Parietal lobe (tissue), 2 donors: ENCODE data around the genes HERC4, DDX21 and KIFBP.

DNA sequence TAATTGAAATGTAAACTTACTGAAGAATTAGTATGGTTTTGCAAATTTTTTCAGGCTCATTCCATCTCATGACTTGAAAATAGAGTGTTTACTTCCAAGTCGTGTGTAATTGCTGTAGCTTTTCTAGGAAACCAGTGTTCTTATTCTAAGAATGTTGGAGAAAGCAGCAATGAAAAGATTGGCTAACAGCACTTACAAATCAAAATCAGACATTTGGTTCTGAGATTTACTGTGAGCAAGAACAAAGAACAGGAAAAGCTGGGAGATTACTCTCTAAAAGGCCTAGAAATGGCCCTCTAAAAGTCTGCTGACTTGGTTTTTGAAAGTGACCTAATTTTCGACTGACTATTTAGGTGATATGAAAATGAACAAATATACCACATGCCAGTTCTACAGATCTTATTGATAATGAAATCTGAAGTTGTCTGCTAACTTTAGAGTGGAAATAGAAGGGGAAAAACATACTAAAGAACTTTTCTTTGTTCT, 52.1 kb downstream of the REEP3 start:
- RAMPAGE, long total RNA: no peak

DNA sequence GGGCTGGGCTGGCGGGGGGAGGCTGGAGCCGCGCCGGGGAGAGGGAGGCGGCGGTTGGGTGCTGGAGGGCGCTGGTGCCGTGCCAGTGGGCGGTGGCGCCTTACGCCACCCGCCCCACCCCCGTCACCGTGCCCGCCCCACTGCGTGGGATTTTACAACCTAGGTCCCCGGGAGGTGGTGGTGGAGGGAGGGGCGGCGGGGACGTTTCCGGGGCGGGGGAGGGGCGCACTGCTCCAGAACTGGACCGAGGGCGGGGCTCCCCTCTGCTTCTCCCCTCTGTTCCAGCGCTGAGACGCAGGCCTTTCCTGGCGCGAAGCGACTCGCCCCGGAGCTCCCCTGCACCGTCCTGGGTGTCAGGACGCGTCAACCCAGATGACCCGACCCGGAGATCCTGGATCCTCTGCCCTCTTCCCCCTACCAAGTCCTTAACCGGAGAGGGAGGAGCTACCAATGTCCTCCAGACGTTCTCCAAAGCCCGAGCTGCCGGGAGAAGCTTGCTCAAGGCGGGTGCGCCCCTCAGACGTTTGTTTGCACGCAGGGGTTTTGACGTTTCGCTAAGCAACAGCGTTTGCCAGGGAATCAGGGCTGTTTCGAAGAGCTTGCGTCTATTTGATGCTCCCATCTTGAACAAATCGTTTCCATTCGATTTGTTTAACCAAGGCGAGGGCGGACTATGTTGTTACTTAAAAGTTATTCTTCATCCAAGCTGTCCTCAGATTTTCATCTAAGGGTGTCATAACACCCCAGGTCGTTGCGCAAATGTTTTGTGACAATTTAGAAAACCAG, 109.4 kb downstream of the REEP3 start:
- RAMPAGE, long total RNA: no peak

- RAMPAGE, long total RNA: no peak
These were observed 649.6 kb downstream of the REEP3 start for GRCh38 chr10:64170819-64171246.

DNA sequence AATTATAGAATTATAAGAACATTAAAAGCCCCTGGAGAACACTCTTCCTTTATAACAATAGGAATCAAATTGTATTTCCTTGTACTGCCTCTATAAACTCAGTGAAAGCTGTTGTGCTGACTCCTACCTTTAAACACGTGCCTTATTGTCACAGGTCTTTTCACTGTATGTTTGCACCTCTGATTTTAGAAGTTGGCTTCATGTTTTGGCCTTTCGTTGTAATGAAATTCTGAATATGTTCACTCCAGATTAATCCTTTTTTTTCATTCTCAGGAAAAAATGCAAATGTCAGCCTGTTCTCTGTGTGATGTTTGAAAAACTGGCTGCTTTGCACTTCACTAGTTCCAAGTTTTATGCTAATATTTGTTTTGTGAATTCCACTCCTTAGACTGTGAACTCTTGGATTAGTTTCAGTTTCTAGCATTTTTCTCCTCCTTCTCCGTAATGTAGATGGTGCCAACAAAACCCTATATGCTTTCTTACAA, 1512.1 kb downstream of the REEP3 start:
- RAMPAGE, long total RNA: no peak

GRCh38 chr10:68053997-68054432, 21.1 kb downstream of the HERC4 start:
- RAMPAGE, long total RNA: no peak

- RAMPAGE, long total RNA: no peak
These were observed at the start of gene HERC4 for GRCh38 chr10:68074510-68075703. Gene HERC4 (minus strand): TSS chr10:68075283.

DNA sequence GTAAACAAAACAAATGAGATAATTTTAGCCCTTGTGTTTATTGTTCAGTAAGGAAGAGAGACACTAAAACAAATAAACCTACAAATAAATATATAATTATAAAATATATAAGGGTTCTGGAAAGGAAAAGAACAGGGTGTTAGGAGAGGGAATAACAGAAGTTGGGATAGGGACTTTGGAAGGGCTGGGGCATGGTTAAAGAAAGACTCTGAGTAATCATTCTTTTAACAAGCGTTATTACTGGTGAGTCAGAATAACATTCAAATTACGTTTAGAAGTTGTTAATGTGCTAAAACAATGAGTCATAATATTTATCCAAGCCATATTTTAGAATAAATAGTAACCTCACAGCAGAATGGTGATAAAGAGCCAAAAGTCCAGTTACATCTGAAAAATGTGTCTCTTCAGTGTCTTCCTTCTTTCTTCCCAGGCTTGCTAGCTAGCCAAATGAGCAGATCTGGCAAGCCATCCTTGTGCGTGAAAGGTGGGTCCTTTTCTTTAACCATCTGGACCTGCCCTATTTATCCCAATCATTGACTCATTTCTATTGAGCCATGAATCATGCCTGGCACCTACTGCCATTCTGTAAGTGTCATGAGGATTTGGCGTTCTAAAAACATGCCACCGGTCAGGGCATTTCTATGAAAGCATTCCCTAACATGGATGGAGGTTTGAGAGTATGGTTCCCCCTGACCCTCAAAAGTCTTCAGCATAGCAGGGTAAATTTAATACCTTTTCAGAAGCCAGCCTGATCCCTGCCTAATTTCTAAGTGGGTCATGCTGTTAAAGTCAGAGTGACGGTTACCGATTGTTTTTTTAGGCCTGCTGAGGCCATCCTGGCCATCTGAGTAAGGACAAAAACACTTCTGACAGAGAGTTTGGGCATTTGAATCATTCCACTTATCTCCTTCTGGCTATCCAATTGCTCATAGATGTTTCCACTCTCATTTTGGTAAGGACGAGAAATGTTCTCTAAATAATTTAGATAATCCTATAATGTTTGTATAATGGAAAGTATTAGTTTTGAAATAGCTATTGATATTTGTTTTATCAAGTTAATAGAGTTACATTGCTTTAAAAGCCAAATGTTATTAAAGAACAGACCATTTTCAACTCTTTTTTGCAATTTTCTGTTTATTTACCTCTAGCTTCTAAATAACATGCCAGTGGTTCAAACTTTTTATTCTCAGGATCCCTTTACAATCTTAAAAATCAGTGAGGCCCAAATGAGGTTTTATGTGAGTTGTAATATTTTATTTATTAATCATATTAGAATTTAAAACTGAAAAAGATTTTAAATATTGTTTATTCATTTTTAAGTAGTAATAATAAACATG, 27.0 kb downstream of the MYPN start:
- RAMPAGE, long total RNA: no peak

- RAMPAGE, long total RNA: no peak
These were observed 47.3 kb upstream of the STOX1 start for GRCh38 chr10:68779851-68780589.

GRCh38 chr10:68955317-68956354, at the start of gene DDX21:
Gene DDX21 (plus strand): TSS chr10:68956170.
- RAMPAGE, long total RNA: no peak

- RAMPAGE, long total RNA: no peak
These were observed at the start of gene KIFBP for GRCh38 chr10:68988419-68989469. Gene KIFBP (plus strand): TSS chr10:68988803.

DNA sequence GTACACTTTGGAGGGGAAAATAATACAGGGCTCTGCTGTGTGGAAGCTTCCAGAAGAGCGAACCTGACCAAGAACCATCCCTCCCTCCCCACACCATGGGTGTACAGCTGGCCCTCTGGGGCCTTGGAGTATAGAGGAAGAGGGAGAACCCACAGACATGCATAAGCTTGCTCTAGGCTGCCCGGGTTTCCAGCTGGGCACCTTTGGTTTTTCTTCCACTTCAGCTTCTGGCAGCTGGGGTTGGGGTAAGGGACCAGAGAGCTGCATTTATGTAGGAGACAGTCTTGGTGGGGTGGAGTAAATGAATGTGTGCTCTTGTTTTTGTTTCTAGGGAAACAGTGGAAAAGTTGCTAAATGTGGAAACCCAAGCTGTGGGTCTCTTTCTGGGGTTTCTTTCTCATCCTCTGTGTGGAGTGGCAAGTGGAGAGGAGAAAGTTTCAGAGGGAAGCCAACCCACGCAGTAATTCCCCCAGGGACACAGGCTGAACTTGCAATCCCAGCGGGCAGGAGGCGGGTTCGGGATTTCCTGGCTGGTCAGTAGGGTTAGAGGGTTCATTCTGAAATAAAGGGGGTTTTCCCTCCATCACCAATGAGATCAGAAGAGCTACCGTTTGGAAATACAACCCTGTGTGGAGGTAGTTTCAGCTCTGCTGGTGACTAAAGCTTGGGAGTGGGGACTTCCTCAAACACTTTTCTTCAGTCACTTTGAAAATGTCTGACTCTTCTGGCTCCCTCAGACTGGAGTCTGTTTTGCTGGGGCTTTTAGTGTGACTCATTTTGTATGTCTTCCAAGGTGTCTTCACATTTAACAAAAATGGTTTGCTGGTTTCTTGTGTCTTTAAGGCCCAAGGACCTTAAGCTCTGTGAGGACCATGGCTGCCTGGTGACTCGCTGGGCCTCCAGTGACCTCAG, 22.3 kb upstream of the SRGN start:
- RAMPAGE, long total RNA: no peak

GRCh38 chr10:69093342-69094029, 5.6 kb downstream of the SRGN start:
- RAMPAGE, long total RNA: no peak

DNA sequence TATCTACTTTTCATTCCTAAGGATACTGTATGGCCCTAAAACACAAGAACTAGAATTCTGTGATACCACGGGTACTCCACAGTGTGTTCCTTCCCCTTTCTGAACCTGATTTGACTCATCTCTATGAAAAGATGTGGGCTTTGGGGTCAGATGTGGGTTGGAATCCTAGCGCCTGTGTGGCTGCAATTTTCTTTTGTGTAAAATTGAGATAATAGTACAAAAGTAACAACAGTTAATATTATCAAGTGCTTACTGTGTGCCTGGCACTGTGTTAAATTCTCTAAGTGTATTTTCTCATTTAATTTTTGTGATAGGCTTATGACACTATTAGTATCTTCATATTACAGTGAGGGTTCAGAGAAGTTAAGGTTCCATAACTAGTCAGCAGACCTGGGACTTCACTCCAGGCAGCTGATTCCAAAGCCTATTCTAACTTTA, 8.2 kb downstream of the SRGN start:
- RAMPAGE, long total RNA: no peak

- RAMPAGE, long total RNA: no peak
These were observed 922 bp downstream of the VPS26A start for GRCh38 chr10:69124835-69125365.

DNA sequence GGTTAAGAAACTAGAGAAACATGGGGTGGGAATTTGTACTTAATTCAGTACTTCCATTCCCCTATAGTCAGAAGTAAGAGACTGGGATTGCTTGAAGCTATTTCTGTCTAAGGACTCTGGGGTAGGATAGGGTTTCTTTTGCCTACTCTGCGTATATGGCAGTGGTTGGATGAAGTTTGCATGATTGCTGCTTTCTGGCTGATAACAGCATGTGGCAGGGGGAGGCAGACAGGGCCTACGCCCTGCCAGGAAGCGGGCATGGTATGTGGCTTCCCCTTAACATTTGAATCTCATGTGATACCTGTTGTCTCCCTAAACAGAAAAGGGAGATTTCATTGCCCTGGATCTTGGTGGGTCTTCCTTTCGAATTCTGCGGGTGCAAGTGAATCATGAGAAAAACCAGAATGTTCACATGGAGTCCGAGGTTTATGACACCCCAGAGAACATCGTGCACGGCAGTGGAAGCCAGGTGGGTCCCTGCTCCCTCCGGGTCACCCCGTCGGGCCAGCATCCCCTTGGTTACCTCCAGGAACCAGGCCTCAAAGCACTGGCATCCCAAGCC, 41.0 kb downstream of the HK1 start:
- RAMPAGE, long total RNA: no peak

- RAMPAGE, long total RNA: no peak
These were observed 5.4 kb downstream of the TACR2 start for GRCh38 chr10:69411202-69411925.

DNA sequence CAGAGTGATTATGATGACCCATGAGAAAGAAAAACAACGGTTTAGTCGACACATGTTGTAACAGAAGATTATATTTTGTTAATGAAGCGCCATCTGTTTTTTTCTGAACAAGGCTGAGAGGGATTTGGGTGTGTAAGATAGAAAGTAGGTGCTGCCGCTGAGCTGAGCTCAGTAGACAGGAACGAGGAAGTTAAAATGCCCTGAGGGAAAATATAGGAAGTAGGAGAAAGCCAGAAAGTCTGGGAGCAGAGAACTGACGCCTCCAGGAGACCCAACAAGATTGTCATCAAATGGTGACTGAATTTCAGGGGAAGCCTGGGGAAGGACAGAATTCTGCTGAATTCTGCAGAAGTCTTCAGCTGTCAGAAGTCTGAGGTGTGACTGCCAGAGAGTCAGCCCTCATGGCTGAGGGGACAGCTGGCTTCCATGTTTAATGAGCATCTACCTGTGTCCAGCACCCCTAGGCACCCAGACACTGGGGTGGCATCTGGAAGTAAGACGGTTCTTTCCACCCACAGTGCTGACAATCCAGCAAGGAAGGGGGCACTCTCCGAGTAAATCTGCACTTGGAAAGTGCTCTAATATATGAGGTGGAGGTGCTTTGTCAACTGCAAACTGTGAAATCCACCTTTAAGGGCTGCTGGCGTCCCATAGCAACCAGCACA, 12.6 kb upstream of the TSPAN15 start:
- RAMPAGE, long total RNA: no peak

GRCh38 chr10:69845903-69846533, 44.3 kb downstream of the COL13A1 start:
- RAMPAGE, long total RNA: no peak

DNA sequence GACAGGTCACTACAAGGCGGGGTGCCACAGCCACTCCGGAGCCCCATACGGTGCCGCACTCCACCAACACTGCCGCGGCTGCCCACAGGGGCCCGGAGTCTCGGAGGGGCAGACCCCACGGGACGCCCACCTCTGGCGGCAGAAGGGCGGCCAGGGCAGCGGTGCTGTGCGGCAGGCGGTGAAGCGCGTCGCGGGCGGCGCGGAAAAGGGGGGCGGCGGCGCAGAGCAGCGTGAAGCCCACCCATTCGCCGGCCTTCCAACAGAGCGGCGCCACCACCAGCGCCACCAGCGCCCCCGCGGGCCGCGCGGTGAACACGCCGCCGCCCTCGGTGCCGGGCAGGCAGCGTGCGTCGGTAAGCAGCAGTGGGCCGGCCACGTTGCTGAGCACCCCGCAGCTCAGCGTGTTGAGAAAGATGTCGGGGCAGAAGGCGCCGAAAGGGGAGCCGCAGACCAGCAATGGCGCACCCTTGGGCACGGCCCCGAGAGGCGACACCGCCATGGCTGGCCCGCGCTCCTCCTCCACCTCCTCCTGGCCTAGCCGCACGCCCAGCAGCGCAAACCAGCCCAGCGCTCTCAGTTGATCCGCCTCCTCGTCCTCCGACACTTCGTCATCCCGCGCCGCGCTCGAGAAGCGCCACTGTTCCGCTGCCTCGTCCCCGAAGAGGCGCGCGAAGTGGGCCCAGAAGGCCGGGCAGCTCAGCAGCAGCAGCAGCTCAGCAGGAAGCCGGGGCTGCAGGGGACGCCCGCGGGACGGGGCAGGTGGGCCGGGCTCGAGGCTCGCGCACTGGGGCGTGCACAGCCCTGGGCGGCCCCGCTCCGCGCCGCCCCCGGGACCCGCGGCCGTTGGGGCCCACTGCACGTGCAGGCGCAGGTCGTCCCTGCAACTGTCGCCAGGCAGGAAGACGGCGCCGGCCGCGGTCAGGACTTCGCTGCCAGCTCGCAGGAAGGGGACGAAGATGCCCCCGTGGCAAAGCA, 737 bp downstream of the TYSND1 start:
- RAMPAGE, long total RNA: no peak

DNA sequence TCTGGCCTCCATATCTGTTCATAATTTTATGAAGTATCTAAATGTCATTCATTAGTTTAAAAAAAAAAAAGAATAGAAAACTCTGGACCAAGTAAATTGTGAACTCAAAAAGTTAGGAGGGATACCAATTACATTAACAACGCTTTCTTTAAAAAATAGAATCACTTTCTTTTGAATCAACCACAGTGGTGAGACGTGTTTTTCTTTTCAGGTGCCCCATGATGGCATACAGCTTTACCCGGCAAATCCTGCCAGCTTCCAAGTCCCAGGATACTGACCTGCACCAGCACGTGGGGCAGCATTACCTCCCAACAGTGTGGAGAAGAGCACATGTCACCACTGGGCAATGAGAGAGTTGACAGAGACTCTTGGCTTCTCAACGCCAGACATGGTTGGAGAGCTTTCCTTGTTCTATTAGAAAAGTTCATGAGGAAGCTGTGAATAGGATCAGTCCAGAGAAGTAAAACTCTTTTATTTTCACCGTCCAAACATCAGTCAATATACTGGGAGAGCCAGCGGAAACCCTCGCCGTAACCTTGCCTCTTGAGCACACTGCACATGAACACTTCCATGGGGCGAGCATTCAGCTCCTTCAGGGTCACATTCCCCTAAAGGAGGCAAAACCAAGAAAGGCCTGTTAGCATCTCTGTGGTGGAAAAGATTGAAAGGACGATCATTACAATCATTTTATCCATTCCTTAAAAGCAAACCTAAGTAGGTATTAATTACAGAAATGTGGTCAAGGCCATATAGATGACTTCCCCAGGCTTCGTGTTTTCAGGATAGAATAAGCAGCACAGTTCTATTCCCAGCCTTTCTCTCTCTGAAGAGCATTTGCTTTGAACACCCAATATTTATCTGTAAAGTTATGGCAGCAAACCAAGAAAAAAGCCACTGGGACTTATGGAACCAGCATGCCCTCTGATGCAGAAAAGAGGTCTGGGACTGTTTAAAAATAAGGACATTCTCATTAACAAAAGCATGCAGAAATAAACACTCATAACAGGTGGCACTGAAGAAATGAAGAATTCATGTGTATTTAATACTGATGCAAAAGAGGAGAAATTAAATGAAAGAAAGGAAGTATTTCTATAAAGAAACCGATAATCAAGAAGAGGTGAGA, 5.8 kb upstream of the TYSND1 start:
- RAMPAGE, long total RNA: no peak